Daoy (cell line): ENCODE measurements around the genes TPTE2 and LATS2.

DNA sequence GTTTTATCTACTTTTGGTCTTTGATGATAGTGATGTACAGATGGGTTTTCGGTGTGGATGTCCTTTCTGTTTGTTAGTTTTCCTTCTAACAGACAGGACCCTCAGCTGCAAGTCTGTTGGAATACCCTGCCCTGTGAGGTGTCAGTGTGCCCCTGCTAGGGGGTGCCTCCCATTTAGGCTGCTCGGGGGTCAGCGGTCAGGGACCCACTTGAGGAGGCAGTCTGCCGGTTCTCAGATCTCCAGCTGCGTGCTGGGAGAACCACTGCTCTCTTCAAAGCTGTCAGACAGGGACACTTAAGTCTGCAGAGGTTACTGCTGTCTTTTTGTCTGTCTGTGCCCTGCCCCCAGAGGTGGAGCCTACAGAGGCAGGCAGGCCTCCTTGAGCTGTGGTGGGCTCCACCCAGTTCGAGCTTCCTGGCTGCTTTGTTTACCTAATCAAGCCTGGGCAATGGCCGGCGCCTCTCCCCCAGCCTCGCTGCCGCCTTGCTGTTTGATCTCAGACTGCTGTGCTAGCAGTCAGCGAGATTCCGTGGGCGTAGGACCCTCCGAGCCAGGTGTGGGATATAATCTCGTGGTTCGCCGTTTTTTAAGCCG lies 72.7 kb downstream of the TUBA3C start:
- RAMPAGE, long total RNA = no peak

DNA sequence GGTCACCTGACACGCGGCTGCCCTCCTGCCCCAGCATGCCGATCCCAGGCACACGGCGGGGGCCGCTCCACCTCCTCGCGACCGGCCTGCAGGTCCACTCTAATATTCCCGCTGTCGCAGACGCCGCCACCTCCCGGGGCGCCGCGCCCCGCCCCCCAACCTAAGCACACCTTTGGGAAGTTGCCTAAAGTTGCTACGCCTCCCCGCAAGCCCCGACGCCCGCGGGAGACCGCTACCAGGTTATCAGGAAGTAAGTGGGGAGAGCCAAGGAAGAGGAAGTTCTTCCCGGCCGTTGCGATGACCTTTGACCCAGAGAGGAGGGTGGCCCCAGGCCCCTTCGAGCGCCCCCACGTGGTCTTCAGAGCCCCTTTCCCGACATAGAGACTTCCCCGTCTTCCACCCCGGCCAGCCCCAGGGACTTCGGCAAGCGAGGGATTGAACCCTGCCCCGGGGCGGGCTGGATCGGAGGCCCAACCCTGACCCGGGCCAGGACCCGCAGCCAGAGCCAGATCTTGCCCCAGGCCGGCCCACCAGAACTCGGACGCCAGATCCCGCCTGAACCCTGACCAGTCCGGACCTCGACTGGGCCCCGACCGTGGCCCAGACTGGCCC lies at the start of gene TPTE2:
TSS of gene TPTE2 (minus strand) at position 269 of the 612 bp plus-strand sequence.
- RAMPAGE, long total RNA = no peak

DNA sequence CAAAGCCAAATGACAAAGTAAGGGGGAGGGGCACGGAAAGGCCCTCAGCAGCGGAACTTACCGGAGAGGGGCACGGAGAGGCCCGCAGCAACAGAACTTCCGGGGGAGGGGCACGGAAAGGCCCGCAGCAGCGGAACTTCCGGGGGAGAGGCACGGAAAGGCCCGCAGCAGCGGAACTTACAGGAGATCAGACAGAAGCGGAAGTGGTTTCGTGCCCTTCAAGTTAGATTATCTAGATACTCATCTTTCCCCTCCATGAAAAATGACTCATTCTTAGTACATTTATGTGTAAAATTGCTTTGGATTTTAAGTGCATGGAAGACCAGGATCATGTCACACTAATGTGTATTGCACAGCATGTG lies 25.6 kb upstream of the TPTE2 start:
- RAMPAGE, long total RNA = no peak

- RAMPAGE, long total RNA = no peak
Observed at GRCh38 chr13:19690313-19691371, 57.2 kb downstream of the MPHOSPH8 start.

DNA sequence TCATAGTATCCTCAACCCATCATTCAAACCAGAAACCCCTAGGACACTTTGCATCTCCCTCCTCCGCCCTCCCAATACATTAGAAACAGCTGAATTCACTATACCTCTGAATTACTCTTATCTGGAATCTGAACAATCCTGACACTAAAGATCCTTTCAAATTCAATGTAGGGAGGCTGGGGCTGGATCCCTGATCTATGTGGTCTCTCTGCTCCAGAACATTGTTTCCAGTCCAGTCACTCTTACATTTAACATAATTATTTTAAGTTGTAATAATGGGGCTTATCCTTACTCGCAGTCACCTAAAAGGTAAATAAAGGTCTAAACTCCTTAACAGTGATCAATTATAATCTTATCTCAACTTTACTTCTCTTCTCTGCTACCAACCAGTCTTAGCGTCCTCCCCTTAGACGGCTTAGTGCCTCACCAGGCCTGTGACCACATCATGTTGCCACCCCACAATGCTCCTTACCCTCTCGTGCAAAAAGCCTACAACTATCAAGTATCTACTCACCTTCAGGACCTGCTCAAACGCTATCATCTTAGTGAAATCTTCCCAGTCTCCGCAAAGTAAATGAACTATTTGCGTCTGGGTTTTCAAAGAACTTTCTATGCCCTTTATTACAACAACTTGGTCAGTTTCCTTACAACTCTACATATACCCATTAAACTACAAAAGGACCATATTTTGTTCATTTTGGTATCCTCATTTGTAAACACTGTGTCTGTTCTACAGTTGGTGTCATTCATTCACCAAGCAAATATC lies 59.4 kb downstream of the MPHOSPH8 start:
- RAMPAGE, long total RNA = no peak

DNA sequence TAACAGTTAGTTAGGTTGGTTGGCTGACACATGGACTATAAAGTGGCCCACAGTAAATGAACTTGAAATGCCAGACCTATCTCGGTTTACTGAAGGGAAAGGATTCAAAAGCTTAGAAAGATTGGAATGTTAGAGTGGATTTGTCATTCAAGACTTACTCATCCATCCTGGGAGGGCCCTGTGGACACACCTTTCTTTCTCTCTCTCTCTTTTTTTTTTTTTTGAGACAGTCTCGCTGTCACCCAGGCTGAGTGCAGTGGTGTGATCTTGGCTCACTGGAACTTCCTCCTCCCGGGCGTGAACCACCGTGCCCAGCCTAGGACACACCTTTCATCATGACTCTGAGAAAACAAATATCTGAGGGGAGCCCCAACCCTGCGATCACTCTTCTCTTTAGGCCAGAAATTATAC lies 46.9 kb upstream of the ZMYM5 start:
- RAMPAGE, long total RNA = no peak

DNA sequence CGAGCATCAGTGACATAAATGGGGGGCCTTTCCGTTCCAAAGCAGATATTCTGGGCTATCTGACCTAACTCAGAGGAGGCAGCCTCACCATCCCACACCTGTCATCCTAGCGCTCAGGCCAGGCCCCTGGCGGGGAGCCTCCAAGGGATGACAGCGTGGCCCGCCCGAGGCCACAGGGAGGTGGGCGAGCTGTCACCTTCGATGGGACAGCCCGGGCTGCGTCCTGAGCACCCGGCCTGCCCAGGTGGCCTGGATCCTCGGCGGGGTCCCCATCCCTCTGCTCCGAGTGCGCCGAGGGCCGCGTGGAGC lies 42.7 kb downstream of the GJA3 start:
- RAMPAGE, long total RNA = no peak

- RAMPAGE, long total RNA = no peak
Observed at GRCh38 chr13:20263243-20263683, 31.1 kb upstream of the GJB6 start.

DNA sequence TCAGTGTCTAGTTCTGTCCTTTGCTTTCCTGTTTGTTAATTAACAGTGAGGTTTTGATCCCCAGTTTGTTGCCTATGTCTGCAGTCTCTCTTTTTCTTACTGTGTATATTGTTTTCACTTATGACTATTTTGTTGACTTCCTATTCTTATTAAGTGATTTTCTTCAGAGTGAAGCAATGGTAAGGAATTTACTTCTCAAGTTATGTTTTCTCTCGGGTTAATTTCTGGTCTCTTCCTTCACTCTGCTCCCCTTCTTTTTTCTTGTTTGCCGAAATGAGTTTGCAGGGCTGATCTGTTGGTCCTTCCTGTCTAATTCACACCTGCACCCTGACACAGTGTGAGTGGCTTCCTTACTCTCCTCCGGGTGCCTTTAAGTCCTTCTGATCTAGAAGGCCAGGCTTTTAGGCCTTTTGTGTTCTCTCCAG lies 105.0 kb upstream of the GJB6 start:
- RAMPAGE, long total RNA = no peak

DNA sequence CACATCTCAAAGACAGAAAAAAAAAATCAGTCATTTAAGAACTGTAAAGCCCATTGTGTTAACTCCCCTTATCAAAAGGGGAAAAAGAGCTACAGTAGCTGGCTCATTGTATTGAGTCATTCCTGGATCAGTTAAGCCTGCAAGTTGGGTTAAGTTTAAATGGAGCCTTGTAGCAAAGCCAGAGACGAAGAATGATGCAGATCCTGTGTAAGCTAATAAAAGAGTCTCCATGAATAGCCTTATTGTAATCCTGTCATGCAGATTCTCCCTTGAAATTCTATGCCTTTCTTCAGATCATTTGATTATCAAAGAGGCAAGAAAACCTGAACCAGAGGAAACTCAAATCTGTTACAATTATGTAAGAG lies 83.8 kb downstream of the CRYL1 start:
- RAMPAGE, long total RNA = no peak

GRCh38 chr13:20702372-20702950 lies 1.0 kb upstream of the IL17D start:
- RAMPAGE, long total RNA = no peak

GRCh38 chr13:21060977-21061640 lies at the start of gene LATS2:
LATS2 (minus strand) TSS chr13:21061586.
- RAMPAGE, long total RNA = no peak

GRCh38 chr13:21143769-21143968 lies 3.8 kb downstream of the SAP18 start:
- RAMPAGE, long total RNA = no peak

- RAMPAGE, long total RNA = no peak
Observed at GRCh38 chr13:21442880-21443796, 16.0 kb downstream of the ZDHHC20 start.

- RAMPAGE, long total RNA = no peak
Observed at GRCh38 chr13:21674585-21675084, 3.8 kb downstream of the FGF9 start.

GRCh38 chr13:21930567-21931198 lies 259.8 kb downstream of the FGF9 start:
- RAMPAGE, long total RNA = no peak

DNA sequence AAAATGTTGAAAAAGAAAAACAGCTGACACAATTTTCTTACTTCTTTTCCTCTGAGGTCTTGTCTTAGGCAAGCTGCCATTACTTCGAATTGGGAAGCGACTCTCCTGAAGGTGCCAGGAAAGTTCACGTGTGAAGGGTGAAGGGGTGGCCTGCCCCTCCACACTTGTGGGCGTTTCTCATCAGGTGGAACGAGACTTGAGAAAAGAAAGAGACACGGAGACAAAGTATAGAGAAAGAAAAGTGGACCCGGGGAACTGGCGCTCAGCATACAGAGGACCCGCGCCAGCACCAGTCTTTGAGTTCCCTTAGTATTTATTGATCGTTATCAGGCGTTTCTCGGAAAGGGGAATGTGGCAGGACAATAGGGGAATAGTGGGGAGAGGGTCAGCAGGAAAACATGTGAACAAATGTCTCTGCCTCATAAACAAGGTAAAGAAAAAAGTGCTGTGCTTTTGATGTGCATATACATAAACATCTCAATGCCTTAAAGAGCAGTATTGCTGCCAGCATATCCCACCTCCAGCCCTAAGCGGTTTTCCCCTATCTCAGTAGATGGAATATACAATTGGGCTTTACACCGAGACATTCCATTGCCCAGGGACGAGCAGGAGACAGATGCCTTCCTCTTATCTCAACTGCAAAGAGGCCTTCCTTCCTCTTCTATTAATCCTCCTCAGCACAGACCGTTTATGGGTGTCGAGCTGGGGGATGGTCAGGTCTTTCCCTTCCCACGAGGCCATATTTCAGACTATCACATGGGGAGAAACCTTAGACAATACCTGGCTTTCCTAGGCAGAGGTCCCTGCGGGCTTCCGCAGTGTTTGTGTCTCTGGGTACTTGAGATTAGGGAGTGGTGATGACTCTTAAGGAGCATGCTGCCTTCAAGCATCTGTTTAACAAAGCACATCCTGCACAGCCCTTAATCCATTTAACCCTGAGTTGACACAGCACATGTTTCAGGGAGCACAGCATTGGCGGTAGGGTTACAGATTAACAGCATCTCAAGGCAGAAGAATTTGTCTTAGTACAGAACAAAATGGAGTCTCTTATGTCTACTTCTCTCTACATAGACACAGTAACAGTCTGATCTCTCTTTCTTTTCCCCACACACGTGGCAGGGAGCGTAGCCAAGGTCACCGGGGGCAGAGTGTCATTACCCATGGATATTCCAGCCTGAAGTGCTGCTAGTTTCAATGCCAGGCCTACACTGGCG lies 366.9 kb upstream of the SGCG start:
- RAMPAGE, long total RNA = no peak

GRCh38 chr13:22926977-22927480 lies 253.8 kb upstream of the SGCG start:
- RAMPAGE, long total RNA = no peak

GRCh38 chr13:23558713-23559646 lies 11.2 kb upstream of the TNFRSF19 start:
- RAMPAGE, long total RNA = no peak

GRCh38 chr13:23950968-23951382 lies 61.8 kb upstream of the MIPEP start:
- RAMPAGE, long total RNA = no peak